Epithelial cell of esophagus (primary cell): ENCODE measurements around the genes PNPT1 and EFEMP1.

DNA sequence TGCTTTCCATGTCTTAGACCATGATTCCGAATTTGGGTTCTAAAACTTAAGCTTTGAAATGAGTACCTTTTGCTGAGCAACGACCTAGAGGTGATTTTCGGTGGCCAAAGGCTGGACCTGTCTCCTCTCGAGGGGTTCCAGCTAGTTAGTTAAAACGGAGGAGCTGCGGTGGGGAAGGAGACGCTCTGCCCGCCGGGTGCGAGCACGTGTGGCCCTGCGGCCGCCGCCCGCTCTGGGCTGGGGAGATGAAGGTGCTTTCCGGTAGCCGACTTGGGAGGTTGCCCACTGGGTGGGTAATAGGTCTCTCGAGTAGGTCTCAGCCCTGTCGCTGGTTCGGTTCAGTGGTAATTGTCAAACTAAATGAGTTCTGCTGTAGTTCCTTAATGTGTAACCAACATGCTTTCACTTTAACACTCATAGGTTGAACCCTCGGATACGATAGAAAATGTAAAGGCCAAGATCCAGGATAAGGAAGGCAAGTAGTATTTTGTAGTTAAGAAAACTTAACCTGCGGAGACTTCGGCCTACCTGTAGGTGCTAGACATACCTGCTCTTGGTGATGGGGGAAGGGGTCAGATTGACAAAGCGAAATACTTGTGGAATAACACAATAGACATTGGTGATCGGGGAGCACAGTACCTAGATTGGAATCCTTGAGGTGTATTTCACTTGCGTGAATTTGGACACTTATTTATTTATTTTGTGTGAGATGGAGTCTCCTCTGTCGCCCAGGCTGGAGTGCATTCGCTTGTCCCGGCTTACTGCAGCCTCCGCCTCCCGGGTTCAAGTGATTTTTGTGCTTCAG, 657 bp downstream of the RPS27A start:
- RRBS: 1% methylated on average over 8 of the region's 32 CpGs

DNA sequence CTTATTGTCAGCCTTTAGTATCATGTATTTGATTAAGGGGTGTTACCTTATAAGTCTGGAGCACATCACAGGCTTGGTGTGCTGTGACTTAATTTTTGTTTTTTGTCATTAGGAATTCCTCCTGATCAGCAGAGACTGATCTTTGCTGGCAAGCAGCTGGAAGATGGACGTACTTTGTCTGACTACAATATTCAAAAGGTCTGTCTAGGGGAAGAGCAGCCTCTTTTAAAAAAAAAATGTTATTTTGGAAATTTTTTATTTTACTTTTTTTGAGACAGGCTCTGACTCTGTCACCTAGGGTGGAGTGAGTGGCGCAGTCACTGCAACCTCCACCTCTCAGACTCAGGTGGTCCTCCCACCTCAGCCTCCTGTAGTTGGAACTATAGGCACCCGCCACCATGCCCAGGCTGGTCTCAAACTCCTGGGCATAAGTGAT, 1.5 kb downstream of the RPS27A start:
- RRBS: no CpG with 5 or more reads among the region's 3 CpGs

DNA sequence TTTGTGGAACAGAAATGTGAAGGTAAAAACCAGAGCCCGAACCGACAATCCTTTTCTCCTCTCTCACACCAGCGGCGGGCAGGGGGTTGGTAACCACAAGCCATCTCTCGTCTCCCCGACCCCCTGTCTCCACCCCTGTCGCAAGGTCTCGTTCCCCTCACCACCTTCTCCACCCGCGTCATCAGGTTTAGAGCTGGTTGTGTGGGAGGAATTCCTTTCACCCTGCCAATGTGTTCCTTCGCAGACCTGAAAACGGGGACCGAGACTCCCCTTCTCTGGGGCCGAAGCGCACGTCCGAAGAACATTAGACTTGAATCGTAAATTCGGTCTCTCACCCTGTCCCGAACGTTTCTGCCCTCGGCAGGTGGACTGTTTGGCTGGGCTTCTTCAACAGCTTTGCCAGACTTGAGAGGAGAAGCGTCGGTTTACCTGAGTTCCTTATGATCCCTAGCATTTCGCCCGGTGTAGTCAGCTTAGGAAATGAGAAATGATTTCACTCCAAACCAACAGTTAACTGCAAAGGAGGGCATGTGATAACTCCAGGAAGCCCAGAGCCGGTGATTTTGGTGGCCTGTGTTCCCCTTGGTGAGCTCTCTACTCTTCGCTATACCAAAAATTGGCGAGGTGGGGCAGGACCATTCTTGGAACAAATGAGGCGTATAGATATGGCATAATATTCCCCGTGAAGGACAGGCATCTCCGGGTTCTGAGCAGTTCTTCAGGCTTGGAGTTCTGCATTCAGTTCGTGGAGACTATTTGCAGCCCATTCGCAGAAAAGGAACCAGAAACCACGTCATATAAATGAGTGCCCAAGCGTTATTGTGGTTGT, 591 bp downstream of the CFAP36 start:
- RRBS: 6% methylated on average over 2 of the region's 36 CpGs

DNA sequence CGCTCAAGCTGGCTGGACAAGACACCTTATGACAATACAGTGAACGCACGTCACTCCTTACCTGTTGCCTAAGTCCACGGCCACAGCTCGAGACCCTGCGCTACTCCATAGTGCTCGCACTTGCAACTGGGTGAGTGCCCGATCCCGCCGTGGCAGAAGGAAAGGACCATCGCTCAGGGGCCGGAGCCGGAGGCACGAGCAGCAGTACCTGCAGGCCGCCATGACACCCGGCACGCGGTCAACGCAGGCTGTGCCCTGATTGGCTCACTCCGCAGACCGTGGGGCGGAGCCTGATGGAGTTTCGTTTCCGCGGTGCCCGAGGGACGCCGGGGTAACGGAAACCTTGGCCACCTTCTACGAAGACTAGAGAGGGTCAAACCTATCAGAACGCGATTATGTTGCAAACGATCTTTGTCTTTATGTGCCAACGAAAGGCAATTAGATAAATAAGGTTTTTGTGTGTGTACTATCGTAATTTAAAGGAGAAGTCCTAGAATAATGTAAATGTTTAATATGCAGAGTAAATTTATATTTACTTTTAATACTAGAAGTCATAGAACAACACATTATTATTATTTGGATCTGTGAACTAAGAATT, at the start of gene PNPT1:
TSS of gene PNPT1 (minus strand) at position 243 of the 598 bp plus-strand sequence.
- RRBS: 4% methylated on average over 13 of the region's 35 CpGs

DNA sequence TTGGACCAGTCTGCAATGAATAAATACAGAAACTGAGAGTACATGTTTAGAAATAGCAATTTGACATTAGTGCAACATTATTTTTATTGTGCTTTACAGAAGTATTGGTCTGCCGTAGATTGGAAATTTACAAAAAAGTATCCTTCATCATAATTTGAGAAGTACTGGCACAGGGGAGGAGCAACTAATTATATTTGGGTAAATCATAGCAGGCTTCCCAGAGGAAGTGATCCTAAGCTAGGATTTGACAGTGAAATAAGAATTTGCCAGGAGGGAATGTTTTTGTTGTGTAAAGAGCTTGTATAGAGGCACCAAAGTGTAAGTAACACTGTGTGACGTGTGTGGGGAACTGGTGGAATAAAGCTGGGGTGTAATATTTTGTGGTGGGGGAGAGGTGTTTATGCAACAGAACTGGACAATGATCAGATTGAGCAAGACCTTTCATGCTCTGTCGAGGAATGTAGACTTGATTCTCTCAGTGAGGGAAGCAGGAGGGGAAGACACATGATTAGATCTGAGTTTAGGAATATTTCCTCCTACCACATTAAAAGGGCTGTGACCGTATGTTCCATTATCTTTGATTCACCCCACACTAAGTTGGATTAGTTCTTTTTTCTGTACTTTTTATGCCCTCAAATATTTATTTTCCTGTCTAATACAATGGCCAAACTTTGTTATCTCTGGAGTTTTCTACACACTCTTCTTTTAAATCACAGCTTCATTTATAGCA, 43.7 kb downstream of the EFEMP1 start:
- RRBS: no CpG with 5 or more reads among the region's 4 CpGs

DNA sequence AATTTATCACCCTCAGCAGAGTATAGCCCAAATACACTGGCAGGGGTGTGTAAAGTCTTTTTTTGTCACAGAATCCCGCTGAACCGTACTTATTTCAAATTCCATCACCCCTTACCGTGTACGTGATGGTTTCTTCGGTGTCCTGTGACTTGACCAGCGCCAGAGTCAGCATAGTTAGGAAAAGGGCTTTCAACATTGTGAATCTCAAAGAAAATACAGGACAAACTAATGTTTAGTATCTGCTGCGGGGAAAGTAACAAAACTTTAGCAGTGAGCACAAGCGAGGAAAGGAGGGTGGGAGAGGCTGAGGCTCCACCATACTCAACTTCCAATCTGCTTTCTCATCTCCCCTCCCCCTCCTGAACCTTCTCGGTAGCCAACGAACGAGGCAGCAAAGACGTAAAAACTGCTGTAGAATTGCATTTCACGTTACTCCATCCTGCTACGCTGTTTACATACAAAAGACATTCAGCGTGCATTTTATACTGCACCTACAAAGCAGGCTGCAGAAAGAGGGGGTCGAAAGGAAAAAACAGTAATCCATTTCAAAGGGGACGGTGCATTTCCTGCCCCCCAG, 1.2 kb downstream of the EFEMP1 start:
- RRBS: no CpG with 5 or more reads among the region's 17 CpGs

GRCh38 chr2:55923625-55924228, at the start of gene EFEMP1:
TSS of gene EFEMP1 (minus strand) at chr2:55923782.
- RRBS: 5% methylated on average over 6 of the region's 47 CpGs

DNA sequence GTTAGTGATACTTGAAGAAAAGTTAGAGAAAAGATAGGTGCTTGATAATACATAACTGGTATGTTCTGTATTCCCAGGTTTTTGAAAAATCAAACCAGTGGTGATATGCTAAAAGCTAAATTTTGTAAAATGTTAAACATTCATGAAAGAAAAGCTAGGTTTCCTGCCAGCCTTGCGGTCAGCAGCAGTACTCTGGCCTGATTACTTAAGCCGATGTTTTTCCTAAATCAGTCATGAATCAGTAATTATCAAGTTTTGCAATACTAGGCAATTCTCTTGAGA, 31.0 kb upstream of the EFEMP1 start:
- RRBS: no CpG with 5 or more reads among the region's 2 CpGs

GRCh38 chr2:60083870-60084438, 469.5 kb downstream of the BCL11A start:
- RRBS: no CpG with 5 or more reads among the region's 17 CpGs

GRCh38 chr2:60453115-60453691, 100.3 kb downstream of the BCL11A start:
- RRBS: 33% methylated on average over 1 of the region's 19 CpGs

DNA sequence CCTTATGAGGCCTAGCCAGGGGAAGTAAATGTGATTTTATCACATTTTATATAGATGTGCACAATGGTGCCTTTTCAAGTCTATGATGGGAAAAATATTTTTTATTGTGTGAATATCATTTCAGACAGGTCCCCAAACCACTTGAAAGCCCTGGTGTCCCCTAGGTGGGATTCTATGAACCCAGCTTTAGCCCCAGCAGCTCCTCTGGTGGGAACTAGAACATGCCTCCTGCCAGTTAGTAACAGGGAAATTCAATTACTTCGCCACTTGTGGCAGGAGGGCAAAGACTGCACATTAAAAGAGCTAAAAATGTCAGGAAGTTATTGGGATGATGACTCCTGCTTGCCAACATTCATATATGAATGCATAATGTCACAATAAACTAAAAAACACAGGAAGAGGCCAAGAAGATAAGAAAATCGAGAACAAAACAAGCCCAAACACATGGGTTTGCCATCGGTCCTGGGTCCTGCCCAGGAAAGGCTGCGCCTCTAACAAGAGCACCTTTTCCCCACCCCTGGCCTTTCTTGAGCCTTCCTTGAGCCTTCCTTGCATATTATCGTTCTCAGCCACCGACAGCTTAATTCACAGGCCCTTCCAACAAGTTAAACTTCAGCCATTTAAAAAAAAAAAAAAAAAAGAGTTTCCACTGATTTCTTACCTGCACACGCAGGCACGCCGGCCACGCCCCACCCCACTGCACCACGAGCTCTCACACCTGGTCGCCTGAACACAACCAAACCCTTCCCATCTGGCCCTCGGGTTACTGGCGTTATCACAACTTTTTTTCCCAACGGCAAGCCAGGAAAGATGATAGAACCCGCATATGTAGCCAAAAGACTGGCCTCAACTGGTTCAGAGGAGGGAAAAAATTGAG, 23.5 kb downstream of the BCL11A start:
- RRBS: no CpG with 5 or more reads among the region's 16 CpGs

GRCh38 chr2:60530588-60531439, 22.6 kb downstream of the BCL11A start:
- RRBS: 5% methylated on average over 2 of the region's 15 CpGs

DNA sequence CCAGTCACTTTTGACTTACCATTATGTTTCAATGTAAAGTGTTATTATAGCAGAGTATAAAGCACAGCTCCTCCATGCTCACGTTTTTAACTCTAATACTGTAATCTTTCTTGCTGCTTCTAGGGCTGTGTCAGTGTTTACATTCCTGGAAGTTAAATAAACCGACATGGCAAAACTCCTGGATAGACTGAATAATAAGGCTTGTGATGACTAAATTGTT, 20.5 kb downstream of the BCL11A start:
- RRBS: no CpG with 5 or more reads among the region's 2 CpGs

DNA sequence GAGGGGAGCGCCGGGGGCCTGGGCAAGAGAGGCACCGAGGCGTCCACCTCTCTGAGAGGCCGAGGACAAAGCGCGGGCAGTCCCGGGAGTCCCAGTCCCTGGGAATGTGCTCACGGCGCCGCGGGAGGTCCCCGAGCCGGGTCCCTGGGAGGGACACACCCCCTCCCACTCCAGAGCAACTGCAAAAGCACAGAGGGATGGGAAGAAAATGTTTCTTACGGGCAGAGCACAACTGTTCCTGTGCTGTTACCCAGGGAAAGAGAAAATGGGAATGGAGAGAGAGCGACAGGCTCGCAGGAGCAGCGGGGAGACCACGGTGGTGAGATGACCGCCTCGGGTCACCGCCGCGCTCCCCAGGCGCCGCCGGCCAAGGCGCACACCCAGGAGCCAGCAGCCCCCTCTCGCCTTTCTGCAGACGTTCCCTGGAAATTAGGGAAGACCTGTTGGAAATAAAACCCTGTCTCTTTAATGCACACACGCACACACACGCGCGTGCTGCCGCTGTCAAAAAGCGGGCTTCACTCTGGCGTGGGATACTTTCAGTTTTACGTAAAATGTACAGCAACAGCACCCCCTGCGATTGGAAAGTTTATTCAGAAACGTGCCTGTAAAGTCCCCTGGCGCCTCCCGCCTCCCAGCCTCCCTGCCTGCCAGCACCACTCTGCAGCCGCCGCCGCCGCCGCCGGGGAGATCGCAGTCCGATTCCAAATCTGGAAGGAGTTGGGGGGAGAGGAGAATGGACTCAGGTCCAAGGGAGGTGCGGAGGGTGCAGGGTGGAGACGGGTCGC, 1.4 kb upstream of the BCL11A start:
- RRBS: 2% methylated on average over 13 of the region's 53 CpGs

- RRBS: 5% methylated on average over 4 of the region's 20 CpGs
These were observed 2.0 kb upstream of the BCL11A start for GRCh38 chr2:60555409-60555814.

- RRBS: no CpG with 5 or more reads among the region's 8 CpGs
These were observed 40.4 kb upstream of the REL start for GRCh38 chr2:60840820-60841434.

GRCh38 chr2:60885455-60886119, 4.2 kb downstream of the REL start:
- RRBS: no CpG with 5 or more reads among the region's 2 CpGs

DNA sequence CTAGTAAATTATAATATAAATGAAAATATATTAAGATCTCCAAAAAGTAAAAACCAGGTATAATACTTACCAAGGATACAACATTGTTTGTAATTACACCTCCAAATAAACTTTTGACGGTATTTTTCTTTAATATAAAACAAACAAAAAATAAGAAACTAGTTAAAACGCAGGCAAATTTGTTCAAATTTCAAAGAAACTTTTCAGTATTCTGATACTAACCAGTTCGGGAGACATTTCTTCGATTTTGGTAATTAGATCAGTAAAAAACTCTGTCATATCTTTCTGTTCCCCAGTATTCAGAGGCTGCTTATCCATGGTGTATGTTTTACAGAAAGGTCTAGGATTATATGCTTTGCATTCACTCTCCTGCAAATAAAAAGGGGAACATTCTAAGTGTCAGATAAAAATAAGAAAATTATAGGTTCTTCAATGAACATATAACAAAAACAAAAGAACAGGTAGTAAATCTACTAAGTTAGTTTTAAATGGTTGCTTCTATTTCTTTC, 95.0 kb downstream of the C2orf74 start:
- RRBS: no CpG with 5 or more reads among the region's 4 CpGs

DNA sequence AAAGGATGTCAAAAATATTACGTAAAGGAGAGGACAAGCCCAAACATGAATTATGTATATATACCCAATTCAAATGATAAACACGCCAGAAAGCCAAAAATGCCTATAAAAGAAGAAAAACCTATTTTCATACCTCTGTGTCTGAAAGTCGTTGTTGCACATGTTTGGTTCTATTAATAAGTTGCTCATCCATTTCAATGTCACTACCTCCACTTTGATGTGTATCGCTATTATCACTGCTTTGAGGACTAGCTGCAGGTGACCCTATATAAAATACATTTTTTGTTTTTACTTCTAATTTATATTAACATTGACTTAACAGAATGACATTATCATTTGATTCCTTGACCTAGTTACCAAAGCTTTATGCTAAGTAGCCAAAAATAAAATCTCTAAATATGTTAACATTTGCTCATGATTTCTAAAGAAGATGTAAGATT, 122.2 kb downstream of the USP34 start:
- RRBS: no CpG with 5 or more reads among the region's 4 CpGs